Camera-type eye (tissue), 1 donor: ENCODE measurements around a stretch of chr7.

- RAMPAGE, long total RNA, result no peak
Observed at GRCh38 chr7:131109535-131110285, 218.0 kb upstream of the MKLN1 start.

DNA sequence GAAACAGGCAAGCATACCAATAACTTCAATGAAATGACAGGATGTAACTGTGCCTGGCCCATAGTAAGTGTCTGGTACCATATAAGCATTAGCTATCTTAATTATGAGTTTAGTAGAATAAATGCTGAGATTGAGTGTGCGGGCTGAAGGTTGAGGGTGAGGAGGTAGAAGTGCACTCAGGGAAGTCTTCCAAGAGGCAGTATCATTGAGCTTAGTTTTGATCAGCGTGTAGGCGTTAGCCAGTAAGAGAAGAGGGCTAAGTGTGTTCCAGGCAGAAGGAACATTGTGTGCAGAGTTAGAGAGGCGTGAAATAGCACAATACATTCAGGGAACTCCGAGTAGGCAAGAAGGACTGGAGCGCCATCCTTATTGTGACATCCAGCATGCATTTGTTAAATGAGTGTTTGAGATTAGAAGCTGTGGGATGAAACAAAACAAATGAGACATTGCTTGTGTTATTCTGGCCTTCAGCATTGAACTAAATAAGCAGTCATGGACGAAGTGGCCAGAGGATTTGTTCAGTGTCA, 140.9 kb upstream of the MKLN1 start:
- RAMPAGE, long total RNA, result no peak

DNA sequence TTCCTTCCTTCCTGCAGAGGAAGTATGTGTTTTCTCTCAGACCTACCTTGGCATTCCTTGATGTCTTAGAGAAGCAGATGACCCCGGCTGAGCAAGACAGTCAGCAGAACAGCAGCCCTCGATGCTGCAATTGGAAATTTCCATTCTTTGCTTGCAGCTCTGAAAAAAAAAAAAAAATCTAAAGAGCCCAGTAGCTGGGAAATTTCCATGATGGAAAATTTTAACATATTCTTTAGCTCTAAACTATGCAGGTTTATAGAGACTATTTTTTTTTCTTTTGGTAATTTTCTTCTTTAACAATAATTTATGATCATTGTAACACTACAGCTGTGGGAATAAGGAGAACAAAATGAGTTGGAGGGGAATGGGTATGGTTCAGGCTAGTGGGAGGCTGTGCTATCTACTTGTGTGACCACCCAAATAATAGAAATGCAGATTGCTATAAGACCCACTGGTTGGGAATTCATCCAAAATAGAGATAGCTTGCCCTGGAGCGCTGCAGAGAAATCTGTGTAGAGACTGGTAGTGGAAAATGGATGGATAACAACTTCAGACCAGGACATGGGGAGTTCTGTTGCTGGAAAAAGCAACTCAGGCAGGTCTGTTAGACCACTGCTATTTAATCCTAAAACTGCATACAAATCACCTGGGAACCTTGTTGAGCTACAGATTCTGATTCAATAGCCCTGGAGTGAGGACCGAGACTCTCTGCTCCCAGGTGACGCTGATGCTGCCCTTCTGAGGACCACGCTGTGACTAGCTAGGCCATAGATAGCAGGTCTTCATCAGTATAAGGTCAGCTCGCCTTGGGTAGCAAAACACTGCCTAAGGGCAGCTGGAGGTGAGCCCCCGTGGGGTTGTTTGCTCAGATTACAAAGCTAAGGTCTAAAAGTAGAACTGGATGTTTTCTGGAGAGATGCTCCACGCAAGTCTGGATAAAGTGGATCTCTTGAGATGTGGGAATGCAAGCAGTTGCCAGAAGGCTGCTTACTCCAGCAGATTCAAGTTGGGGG, 137.1 kb upstream of the MKLN1 start:
- RAMPAGE, long total RNA, result no peak

DNA sequence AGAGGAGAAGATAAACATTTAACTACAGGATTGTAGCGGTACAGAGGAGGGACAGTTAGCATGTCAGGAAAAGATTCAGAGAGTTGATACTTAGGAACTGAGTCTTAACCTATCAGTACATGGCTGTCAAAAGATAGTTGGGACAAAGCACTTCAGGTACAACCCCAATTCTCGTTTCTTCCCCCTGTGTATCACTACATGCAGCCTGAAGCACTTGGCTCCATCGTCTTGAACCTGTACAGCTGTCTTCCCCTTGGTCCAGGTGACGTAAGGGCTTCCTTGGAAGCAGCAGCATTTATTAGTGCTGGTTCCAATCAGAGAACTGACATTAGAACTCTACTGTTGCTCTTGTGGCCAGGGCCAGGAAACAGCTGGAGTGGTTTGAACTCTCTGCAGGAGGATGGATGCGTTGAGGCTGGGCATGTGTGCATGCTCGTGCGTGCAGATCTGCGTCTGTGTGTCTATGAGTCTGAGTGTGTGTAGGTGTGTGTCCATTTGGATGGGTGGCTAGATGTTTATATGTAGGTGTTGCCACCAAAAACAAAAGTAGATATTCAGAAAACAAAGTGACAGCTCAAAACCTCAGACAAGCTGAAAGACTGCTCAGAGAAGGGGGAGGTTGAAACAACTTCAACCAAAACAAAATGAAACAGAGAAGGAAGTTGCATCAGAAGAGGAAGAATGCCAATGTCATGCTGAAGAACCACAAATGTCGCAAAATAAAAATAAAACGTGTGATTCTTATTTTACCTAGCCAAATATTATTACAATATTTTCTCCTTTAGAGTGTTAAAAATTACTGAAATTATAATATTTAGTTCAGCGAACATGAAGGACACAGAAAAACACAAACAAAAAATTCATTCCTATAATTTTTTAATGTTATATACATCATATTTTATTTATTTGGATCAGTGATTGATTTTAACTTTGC, 96.2 kb upstream of the MKLN1 start:
- RAMPAGE, long total RNA, result no peak

DNA sequence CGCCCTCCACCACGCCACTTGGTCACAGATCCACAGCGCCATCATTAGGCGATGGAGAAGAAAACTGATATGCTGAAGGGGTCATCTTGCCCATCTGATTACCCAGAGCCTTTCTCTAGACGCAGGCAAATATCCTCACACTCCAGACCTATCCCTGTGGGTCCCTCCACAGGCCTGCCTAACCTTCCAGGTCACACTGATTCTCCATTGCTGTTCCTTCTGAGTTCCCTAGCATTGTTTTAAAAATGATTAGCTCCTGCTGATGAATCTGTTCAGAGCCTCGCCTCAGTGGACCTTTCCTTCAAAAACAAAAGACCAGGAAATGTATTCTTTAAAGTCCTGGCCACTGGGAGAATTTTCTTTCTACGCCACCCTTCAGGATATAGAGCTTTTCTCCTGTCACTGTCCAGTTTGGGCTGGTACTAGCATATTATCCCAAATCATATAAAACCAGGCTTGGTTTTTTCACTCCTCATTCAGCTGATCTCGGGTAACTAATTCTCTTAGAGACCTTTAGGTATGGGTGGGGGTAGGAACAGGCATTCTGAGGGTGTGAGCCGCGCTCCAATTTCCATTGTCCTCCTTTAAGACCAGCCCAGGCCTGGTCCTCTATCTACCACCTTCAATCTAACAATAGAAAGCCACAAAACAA, 37.5 kb downstream of the PODXL start:
- RAMPAGE, long total RNA, result no peak

DNA sequence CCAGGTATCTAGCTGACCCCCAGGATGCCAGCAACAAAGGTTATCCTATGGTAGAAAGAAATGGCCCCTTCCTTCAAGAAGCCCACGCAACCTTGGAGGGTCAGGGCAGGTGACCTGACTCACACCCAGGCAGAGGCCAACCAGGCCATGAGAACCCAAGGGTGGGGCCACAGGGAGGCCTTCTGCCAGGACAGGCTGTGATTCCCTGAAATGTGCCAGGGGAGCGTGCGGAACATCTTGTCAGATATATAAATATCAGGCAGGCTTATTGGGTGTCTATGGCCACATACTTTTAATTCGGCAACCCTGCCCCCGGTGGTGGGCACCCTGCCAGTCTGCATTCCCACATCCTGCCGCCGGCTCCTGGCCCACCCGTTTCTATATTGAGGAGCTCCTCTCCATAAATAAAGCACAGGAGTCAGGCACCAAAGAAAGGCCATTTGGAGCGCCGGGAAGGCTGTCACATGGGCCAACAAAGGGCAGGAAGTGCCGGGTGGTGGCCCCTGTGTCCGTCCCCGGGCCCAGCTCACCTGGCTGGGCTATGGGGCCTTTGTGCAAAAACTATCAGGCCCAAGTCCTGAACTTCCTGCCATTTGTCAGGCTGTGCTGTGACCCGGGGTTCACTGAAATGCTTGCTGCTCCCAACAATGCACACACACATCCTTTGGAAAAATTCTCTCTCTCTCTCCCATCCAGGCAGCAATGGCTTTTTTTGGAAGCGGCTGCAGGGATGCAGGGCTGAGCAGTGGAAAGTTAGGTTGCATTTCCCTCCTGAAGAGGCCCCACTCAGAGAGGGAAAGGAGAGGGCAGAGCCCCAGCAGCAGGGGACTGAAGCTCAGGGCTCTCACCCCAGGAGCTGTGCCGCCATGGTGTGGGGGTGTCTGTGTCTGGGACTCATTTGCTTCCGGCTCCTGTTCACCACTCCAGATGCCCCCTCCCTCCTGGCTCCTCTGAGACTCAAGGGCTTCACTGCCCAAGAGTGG, 25.0 kb upstream of the PODXL start:
- RAMPAGE, long total RNA, result no peak

DNA sequence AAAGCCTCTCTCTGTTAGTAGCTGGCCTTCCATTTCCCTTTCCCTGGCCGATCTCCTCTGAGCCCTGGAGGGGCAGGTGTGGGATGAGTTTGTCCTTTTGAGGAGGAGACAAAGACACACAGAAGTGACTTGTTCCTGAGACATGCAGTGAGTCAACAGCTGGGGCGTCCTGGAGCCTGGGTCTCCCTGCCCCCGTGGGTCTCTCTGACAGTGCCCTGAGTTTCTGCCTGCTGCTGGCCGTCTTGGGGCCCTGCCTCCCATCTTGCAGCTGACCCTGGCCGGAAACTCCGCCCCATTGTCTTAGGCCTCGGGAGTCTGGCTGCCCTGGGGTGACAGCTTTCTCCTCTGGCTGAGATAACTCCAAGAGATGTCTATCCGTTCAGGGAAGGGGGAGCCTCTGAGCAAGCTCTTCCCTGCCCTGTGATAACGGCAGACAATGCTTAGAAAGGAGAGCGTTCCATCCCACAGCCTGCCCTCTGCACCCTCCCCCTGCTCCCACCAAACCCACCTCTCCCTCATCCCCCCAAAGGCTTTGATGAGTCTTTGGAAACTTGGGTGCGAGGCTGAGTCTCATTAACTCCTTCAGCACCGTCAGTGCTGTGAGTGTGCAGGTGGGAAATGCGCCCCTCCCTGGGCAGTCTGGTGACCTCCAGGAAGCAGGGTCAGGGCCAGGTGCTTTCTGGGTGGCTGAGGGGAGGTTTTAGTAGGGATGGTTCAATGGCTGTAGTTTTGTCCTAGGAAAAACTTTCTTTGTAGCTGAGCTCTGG, 69.5 kb upstream of the PODXL start:
- RAMPAGE, long total RNA, result no peak

DNA sequence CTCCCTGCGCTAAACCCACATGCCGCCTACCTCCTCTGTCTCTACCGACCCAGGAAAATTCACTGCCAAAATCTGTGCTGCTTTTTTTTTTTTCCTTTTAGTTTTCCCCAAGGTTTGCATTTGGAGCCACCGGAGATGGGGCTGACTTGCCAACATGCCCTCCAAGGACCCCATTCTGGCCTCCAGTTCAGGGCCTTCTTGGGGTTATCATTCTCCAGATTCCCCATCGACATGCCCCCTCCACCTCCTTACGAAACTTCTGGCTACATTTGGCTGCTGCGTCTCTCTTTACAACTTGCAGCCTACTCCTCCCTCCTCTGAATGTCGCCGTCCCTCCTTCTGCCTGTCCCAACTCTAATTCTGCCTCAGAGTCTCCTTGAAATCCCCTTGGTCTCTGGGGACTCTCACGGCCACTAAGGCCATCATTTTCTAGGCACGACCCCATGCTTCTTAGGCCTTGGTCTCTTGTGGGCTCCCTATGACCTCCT, 72.2 kb upstream of the PODXL start:
- RAMPAGE, long total RNA, result no peak

DNA sequence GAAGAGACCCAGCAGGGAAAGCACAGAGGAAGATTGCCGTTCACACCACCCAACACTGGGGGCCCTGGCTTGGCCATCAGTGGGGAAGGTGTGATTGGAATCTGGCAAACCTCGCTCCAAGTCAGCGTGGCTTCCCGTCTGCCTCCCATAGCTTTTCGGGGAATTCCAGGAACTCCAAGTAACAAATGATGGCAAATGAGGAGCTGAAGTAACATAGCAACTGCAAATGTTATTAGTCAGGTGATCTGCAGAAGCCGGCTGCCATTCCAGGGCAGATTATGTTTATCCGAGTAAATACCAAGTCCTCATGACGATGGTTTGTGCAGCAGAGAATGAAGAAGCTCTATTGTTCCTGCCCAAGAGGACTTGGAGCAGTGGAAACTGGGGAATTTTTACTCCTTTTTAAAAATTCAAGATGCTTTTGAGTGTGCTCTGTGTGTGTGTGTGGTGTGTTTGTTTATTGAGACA, 270.5 kb upstream of the PODXL start:
- RAMPAGE, long total RNA, result no peak

DNA sequence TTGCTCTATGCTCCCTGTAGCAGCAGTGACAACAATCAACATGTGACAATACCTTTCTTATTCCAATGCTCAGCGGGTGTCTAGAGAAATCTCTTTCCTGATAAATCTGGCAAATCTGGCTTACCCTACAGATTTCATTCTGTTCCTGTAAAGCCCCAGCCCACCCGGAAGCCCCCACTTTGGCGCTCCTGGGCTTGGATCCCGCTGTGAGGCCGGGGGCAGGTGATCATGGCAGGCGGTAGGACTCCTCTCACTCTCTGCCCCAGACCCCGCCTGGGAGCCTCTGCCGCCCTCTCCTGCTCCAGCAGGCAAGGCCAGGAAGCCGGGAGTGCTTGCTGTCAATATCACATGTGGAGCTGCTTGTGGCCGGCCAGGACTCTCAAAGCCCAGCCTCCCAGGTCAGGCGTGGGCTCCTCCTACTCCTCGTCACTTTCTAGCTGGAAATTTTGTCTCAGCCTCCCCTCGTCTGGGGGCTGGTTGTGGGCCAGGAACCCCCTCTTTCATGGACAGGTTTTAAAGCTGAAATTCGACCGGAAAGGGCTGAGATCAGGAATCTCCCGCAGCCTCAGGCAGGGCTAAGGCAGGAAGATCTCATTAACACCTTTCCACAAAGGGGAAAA, 273.5 kb upstream of the PODXL start:
- RAMPAGE, long total RNA, result no peak

DNA sequence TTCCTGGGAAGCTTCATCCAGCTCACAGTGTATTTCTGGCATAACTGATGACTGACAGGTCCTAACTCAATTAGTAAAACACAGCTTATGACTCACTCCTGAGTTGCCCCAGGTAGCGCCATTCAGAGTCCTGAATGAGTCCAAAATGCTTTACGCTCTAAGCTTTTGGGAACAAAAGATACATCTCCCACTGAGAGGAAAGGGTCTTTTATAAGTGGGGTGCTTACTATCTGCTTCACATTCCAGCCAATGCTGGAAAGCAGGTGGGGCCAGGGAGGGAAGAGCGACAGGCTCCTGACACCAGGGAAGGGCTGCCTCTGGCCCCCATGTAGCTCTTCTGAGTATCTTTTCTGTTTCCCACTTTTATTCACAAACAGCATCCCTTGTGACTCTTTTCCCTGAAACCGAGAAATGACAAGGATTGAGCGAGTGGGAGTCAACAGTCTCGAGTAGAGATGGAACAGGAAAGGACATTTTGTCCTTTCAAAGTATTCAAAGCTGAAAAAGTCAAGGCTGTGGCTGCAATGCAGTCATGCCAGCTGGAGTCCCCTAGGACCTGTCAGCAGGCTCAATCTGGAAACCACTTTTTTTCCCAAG, 479.3 kb upstream of the PODXL start:
- RAMPAGE, long total RNA, result no peak

DNA sequence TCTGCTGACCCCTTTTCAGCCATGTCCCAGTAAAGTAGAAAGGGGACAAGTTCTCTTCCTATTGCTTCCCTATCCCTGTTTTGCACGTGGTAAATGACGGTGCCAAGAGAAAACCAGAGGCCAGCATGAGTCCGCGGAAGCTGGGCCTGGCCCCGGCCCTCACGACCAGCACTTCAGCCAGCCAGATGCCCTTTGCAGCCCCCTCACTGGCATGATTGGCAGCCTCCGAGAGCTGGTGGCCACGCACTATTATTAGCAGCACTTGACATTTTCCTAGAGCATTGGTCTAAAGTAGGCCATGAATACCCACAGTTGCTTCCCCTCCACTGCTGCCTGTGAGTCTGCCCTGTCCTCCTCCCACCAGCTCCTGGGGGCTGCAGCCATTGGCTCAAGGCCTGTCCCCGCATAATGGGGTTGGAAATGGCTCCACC, 369.1 kb downstream of the PLXNA4 start:
- RAMPAGE, long total RNA, result no peak

- RAMPAGE, long total RNA, result no peak
Observed at GRCh38 chr7:132256773-132257243, 319.5 kb downstream of the PLXNA4 start.

DNA sequence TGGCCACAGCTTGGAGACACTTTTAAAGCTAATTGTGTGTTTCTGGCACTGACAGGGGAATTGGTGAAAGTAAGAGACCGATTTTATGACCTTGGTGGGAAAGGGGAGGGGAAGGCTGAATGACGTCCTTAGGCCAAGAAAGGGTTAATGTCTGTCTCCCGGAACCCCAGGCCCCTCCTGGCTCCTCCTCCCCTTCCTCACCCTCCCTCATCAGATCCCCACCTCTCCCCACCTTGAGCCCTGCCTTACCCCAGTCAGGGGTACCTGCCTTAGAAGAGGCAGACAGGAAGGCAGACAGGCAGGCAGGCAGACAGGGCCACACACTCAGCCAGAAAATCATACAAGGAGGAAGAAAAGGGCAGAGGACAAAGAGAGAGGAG, 151.0 kb downstream of the PLXNA4 start:
- RAMPAGE, long total RNA, result no peak

DNA sequence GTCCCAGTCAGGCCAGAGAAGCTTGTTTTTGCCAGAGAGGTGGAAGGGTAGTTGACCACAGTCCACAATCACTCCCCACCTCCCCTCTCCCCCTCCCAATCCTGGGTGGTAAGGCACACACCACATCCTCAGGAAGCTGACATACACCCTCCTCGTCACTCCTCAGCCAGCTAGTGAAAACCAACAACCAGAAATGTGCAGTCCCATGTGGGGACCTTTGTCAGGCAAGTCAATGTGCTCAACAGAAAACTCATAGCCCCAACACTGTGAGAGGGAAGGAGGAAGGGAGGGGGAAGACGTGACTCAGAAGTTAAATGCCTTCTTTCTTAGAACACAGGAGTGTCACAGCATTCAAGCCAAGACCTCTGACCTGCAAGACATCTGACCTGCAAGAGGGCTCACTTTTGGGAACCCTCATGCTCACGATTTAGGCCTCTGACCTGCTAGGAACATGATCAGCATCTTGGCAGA, 145.0 kb downstream of the PLXNA4 start:
- RAMPAGE, long total RNA, result no peak

- RAMPAGE, long total RNA, result no peak
Observed at GRCh38 chr7:132508016-132508767, 68.1 kb downstream of the PLXNA4 start.

DNA sequence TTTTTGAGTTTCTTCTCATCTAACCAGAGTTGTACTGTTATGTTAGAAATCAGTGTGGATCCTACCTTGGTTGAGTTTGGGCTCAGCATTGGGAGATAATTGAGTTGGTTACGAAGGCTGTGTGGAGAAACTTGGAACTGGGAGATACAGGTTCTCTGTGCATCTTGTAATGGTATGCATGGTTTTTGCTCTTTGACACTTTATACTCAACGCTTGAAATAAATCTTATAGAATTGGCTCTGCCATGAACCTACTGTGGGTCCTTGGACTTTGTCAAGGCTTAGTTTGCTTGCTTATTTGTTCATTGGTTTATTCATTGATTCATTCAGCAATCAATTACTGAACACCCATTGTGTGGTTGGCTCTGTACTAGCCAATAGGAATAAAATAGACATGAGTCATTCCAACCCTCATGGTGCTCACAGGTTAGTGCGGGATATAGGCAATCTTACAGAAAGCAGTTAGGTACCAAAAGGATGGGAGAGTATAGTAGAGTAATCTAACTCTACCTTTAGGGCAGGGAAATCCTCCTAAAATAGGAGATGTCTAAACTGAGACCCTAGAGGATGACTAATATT, 404.7 kb downstream of the EXOC4 start:
- RAMPAGE, long total RNA, result no peak

GRCh38 chr7:133715013-133715643, 412.0 kb upstream of the LRGUK start:
- RAMPAGE, long total RNA, result no peak

DNA sequence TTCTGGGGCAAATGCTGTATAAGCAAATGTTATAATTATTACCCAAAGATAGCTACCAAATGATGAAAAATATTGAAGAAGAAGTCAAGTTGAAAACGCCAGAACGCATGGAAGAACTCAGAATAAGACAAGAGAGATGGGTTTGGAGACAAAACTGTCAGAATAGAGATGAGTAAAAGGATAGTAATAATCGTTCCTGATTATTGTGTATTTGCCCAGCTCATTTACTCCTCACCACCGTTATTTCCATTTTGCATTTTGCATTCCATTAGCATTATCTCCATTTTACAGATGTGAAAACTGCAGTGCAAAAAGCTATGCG, 29.2 kb downstream of the AKR1B1 start:
- RAMPAGE, long total RNA, result no peak

DNA sequence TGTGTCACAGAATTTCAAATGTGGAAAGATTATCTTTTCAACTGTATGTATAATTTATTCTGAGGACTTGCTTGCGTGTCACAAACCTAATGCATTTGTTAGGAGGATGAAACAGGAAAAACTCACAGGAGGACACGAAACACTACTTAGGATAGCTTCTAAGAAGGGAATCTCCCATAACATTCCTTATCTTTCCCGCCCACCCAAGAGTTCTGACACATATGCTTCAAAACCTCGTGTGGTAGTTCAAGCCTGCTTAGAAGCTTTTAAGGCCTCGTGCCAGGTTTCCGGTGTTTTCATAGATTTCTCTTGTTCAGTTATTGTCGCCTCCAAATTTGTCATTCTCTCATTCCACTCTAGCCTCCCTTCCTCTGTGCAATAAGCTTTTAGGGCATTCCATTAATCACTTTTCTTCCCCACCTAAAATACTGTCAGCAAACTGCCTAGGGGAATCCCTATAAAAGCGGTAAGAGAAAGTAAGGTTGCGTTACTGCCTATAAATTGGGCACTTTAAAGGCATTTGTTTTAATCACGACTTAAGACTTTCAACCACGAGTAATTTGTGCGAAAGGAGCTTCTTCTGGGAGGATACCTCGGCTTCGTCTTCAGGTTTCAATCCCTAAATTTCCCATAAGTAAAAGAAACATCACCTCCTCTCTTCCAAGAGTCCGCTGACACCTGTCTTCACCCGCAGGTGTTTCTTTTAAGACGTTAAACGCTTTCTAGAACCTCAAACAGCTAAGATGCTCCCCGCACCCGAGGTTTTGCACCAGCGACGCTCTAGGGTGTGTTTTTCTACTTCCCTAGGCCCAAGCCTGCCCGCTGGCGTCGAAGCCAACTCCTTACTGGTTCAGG, 628 bp upstream of the BPGM start:
- RAMPAGE, long total RNA, result no peak